Measurements from ENCODE around the gene C2orf66.

DNA sequence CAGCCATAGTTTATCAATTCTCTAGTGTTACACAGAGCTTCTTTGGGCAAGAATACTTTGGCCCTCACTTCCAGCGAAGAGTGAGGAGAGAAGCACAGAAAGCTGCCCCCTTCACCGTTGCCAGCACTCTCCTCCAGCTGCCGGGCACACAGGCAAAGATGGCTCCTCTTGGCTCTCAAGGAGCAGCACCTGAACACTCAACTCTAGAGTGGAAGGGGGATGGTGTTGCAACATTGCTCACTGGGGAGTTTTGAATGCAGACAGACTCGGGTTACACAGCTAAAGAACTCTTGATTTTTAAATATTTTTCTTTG lies 9.5 kb downstream of the CAVIN2 start:
- RRBS, result no CpG with 5 or more reads among the region's 4 CpGs

- RRBS, result no CpG with 5 or more reads among the region's 27 CpGs
Observed at GRCh38 chr2:191846087-191846851, 619 bp downstream of the CAVIN2 start.

GRCh38 chr2:195562935-195563223 lies 94.1 kb upstream of the SLC39A10 start:
- RRBS, result no CpG with 5 or more reads among the region's 14 CpGs

DNA sequence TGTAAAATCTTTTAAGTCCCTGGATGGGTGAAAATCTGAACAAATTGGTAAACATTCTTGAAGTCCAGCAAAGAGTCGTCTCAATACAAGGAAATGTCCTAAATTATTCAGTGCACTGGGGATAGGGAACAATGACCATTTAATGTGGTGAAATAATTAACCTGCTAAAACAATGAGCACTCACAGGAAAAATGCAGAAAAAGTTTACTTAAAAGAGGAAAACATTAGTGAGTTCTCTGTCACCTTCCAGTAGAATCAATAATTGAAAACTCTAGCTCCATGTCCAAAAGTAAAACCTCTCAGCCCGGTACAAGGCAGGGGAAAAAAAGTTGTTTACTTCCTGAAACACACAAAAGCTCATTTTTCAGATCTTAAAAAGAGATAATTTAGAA lies 44.3 kb upstream of the DNAH7 start:
- RRBS, result no CpG with 5 or more reads among the region's 2 CpGs

GRCh38 chr2:196113347-196113883 lies 44.8 kb upstream of the DNAH7 start:
- RRBS, result no CpG with 5 or more reads among the region's 6 CpGs

GRCh38 chr2:196140669-196141067 lies 30.7 kb downstream of the STK17B start:
- RRBS, result no CpG with 5 or more reads among the region's 6 CpGs

DNA sequence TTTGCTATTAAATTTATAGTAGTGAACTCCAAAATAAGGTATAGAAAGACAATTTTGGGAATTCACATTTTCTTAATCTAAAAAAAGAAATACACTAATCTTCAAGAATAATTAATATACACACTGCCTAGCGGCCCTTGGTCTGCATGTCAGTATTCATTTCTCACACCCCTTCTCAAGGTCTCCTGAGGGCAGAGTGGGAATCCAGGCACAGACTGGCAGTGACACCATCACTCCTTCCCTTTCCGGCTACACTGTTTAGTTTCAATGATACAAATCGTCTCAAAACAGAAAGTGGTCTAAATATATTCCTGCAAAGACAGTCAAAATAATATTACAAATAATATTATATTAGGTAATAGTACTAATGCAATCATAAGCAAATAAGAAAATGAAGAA lies 23.3 kb downstream of the STK17B start:
- RRBS, result no CpG with 5 or more reads among the region's 3 CpGs

GRCh38 chr2:196154047-196154432 lies 17.3 kb downstream of the STK17B start:
- RRBS, result no CpG with 5 or more reads among the region's 5 CpGs

DNA sequence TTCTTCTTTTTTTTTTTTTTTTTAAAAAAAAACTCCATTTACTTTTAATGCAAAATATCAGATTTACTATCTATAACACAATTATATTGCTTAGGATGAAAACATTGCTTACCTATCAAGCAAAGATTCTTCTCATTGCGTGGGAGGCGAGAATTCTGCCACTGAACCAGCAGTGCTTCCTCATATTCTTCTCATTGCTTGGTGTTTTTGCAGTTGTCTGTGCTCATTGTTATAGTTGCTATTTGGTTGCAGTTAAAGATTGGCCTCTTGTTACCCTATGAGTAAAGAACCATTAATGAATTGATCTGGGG lies 17.7 kb upstream of the STK17B start:
- RRBS, result no CpG with 5 or more reads among the region's 2 CpGs

DNA sequence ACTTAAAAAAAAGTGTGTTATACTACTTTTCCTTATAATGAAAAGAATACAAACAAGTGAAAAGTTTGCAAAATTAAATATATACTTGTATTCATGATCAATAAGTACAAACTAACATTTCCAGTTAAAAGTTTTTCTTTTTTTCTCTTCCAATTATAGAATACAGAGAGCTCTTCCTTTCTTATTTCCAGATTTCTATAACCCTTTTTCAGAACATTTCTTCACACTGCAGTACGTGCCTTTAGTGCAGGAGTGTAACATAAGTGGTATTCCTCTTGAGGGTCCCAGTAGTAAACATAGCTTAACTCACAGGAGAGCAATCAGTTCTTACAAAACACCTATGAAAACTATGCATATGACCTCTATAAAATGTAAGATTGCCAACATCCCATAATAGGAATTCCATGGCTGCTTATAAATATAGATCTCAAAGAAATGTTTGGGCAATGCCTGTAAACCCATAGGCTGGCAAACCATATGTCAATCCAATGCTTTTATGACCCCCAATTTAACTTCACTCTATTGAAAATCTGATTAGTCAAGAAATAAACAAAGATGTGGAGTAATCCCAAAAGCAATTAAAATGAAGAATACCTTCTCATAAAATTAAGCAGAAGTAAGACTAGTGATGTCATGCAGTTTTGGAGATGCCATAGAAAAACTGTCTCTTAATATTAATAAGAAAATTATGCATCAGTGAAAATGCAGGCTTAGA lies 28.0 kb upstream of the STK17B start:
- RRBS, result no CpG with 5 or more reads among the region's 1 CpG

GRCh38 chr2:196213059-196214278 lies 42.1 kb upstream of the STK17B start:
- RRBS, result no CpG with 5 or more reads among the region's 5 CpGs

DNA sequence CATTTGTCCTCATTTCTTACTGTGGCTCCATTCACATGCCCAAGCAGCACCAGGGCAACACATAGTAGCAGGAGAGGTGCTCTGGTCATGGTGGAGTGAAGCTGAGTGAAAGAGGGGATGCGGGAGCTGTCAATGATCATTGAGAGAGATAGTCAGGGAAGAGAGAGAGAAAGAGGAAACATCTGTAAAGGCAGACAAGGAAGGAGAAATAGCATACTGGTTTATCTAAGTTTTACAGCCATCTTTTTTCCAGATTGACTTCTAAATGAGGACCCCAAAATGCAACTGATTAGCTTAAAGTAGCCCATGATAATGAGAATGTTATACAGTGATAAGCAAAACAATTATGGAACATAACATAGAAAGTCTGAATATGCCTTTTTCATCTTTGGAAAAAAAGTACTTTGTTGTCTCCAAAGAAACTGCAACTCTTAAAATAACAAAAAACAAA lies at the start of gene C2orf66:
Gene C2orf66 (minus strand): TSS at position 108 of the 451 bp plus-strand sequence.
- RRBS, result no CpG with 5 or more reads among the region's 1 CpG

GRCh38 chr2:196914945-196916305 lies 11.1 kb downstream of the PGAP1 start:
- RRBS, result no CpG with 5 or more reads among the region's 6 CpGs

DNA sequence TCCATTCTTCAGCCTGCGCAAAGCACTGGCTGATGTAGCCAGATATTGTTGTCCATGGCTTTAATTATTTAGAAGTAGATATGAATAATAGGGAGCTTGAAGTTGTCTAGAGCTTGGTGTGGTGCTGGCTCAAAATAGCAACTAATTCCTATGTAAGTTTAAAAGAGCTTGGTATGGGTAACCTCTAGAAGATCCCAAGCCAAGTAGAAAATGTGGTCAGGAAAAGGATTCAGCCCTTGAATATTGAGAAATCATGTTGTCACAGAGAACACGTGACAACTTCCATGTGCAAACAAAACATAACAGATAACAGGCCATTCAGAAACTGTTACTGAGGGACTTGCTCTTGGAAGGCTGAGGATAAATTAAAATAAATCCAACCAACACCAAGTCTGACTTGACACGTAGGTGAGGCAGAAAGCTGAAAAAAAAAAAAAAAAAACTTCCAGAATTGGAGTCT lies 33.5 kb upstream of the PGAP1 start:
- RRBS, result no CpG with 5 or more reads among the region's 3 CpGs

DNA sequence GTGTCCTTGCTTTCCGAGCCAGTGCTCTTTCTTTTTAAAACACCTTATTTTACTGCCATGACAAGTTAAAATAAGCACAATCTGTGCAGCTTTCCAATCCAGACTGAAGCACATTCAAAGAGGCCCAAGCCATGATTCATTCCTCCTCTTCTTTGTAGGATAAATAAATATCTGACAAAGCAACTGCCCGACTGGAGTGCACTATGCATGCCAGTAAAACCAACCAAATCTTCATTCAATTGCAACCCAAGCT lies 185.6 kb downstream of the ANKRD44 start:
- RRBS, result no CpG with 5 or more reads among the region's 2 CpGs

GRCh38 chr2:197234715-197234914 lies 76.0 kb downstream of the ANKRD44 start:
- RRBS, result no CpG with 5 or more reads among the region's 2 CpGs

DNA sequence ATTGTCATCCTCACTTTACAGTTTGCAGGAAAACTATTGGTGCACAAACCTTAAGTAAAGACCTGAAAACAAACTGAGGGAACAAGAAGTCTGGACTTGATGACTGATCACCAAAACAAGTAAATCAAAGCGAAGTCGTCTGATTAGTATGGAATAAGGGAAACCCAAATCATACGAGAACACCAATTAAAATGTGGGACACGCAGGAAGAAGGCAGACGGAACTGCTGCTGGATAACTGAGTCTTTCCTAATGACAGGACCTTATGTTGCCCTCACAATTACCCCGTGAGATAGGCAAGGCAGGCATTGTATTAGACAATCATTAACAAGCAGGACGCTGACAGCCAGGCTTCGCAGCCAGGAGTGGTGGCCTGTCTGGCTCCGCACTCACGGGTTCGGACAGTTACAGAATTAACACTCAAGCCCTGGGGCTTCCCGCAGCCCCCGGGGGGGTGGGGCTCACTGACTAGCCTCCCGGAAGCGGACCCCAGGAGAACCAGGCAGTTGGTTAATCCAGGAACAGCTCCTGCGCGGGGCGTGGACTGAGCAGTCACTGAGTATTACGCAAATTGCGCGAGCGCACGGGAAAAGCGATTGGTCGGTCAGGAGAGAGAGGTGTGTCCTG lies 525 bp upstream of the COQ10B start:
- RRBS, result no CpG with 5 or more reads among the region's 25 CpGs

- RRBS, result no CpG with 5 or more reads among the region's 7 CpGs
Observed at GRCh38 chr2:197454793-197455575, 1.6 kb downstream of the COQ10B start.

GRCh38 chr2:197502044-197503125 lies 2.2 kb downstream of the HSPE1 start:
- RRBS, result no CpG with 5 or more reads among the region's 10 CpGs